Right common carotid artery plus branches (tissue), 1 donor: Measurements from ENCODE around the genes RGPD6 and MERTK.

DNA sequence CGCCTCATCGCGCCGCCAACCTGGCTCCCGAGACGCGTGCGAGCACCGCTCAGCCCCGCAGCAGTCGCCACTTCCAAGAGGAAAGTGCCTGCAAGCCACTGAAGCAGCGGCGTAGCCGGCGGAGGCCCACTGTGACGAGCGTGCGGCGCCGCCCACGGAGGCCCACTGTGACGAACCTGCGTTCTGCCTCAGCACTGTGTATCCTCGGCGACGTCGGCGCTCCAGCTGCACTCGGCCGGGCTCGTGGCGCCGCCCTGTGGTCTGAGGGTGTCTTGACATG lies at the start of gene RGPD6:
TSS of gene RGPD6 (minus strand) at position 206 of the 280 bp plus-strand sequence.
- PRO-cap, result no peak

DNA sequence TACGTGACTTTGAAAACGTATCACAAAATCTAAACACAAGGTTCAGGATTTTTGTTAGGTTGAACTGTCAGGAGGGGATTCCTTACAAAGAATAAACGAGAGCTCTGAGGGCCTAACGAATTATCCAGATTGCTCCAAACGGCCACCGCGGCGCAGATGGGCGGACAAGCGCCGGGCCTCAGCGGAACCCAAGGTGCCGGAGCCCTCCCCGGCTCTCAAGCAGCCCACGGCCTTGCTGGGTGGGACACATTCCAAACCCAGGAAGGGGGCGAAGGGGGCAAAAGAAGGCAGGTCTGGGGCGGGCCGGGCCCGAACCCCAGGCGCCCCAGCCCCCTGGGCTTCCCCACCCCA lies 285 bp downstream of the BUB1 start:
- PRO-cap, result no peak

DNA sequence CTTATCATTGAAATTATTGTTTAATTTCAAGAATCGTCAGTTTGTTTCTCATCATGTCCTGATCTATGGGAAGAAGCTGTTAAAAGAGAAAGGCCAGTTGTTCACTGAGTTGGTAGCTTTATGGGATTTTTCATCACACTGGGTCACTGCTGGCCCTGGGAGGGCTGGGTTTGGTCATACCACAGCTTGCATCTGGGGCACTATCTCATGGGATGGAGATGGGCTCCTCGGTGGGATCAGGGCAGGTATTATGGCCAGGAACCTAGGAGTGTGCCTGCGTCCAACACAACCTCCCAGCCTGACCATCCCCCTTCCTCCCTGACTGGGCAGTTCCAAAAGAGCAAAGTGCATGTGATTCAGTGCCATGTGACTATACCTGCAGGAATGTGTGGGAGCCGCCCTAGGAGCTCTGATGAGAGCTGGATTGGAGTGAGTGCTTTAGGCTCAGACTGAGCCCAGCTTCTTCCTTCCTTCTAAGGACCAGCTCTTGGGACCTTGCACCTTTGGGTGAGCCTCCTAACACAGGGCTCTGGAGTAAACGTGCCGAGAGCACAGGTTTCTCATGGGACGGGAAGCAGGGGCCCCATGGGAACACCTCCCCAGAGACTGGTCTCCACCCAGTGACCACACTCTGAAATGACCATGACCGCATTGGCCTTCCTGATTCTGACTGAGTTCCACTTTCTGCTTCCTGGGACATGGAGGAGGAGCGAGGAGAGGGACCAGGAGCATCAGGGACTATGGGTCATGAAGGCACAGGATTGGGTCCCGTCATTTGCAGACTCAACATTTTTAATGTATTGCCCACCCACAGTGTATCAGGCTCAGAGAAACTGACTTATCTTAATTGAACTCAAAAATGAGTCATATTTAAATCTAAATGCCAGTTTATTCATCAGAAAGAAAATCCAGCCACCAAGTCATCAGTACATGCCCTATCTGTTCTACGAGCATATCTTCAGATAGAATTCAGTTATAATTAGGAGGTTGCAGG lies 87.9 kb upstream of the BCL2L11 start:
- PRO-cap, result no peak

GRCh38 chr2:111068433-111068861 lies 52.3 kb upstream of the BCL2L11 start:
- PRO-cap, result no peak

DNA sequence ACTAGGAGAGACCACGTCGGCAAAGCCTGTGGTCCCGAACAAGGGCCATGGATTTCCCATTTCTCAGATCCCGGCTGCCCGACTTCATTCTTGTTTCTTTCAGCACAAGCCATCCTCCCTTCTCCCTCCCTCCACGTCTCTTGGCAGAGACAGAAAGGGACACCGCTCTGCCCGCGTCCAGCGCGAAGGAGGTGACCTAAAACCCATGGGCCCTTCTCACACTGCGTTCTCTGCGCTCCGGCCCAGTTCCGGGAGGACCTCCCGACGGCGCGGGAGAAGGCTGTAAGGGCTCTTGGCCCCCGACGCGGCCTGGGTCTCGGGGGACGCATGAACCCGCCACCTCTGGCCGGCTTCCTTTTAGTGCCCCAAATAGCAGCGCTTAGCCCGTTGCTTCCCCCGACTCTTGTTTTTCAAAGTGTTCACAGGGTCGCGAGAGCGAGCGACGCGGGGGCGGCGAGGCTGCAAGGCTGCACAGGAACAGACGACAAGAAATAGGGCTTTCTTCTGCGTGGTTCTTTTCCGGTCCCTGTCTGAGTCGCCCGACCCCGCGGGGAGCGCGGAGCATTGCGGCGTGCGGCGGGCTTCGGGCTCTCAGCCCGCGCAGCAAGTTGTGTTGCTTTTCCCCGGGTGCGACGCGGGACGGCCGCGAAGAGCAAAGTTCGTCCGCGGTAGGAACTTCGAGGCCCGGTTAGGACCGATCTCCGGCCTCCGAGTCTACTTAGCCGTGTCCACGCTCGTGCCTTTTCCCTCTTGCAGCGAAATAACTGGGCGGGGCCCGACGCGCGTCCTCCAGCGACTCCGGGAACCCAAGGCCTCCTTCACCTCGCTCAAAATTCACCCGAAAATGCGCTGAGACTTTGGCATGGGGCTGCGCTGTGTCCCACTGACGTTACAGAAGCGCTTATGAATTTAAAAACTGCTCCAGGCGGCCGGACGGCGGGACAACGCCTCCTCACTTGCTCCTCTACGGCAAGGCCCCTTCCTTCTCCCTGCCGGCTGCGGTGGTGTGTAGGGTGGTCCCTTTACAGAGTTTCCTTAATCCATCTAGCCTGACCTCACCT lies 1.8 kb upstream of the BCL2L11 start:
- PRO-cap, result no peak

DNA sequence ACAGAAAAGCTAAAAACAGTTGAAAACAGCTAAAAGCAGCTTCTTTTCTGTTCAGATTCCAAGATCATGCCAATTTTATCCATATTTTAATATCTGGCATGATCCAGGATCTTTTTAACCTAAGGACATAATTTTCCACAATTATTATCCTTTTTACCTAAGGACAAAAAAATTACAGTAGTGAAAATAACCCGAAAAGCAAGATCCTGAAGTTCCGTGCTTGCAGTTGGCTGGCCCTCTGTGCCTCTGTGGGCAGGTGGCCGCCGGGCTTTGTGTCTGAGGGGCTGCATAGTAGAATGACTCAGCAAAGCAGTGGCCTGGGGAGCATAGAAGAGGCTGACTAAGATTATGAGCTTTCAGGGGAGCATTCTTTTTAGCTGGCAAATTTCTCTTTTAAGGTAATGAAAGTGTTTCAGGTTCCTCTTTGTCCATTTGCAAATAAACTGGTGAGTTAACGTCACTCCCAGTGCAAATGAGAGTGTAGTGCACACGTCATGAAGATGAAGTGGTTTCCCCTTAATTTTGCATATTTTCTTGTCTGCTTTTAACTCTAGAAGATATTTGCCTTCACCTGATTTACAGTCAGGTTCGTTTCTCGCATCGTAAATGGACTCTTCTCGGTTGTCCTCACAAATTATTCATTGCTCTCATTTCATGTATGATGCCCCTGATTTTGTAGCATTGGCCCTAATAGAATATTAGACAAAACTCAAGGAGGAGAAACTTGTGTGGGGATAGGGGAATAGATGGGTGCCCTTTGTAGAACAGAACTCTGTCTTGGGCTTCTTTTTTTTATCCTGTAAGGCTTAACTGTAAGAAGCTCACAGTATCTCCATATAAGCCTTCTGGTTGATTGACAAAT lies 98.6 kb downstream of the BCL2L11 start:
- PRO-cap, result no peak

DNA sequence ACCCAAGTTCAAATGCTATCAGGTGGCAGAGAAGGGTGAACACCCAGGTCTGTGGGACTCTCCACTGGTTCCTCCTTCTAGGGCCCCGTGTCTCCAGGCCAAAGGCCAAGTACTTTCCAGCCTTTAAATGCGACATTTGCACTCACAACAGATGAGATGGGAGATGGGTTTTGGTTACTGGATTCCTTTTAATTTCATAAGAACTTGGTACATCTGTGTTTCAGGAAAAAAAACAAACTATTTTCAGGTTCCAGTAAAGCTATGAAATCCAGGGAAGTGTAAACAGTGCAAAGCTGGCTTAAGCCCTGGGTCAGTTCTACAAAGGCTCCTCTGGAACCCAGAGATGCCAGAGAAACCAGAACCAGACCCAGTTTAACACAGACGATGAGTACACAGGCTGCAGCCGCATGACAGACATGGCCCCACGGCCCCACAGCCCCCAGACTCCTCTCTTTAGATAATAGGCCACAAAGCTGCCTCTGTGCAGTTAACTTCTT lies 361.6 kb downstream of the ANAPC1 start:
- PRO-cap, result no peak

DNA sequence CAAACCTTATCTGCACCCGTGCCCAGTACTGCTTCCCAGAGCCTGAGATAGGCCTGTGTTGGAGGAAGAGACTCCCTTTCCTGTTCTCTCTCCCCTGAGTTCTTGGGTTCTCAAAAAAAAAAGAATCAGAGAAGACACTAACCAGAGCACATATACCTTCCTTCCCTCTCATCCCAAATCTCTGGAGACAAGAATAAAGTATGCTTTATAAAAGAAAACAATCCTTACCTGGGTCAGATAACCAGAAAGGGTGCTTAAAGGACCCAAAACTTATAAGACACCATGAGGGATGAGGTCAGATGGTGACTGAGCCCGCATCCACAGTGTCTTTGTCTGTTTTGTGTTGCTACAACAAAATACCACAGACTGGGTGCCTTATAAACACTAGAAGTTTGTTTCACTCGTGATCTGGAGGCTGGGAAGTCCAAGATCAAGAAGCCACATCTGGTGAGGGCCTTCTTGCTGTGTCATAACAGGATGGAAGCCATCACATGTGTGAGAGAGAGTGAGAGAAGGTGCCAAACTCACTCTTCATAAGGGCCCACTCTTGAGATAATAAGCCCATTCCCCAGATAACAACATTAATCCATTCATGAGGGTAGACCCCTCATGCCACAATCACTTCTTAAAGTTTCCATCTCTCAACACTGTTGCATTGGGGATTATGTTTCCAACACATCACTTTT lies 250.0 kb downstream of the ANAPC1 start:
- PRO-cap, result no peak

DNA sequence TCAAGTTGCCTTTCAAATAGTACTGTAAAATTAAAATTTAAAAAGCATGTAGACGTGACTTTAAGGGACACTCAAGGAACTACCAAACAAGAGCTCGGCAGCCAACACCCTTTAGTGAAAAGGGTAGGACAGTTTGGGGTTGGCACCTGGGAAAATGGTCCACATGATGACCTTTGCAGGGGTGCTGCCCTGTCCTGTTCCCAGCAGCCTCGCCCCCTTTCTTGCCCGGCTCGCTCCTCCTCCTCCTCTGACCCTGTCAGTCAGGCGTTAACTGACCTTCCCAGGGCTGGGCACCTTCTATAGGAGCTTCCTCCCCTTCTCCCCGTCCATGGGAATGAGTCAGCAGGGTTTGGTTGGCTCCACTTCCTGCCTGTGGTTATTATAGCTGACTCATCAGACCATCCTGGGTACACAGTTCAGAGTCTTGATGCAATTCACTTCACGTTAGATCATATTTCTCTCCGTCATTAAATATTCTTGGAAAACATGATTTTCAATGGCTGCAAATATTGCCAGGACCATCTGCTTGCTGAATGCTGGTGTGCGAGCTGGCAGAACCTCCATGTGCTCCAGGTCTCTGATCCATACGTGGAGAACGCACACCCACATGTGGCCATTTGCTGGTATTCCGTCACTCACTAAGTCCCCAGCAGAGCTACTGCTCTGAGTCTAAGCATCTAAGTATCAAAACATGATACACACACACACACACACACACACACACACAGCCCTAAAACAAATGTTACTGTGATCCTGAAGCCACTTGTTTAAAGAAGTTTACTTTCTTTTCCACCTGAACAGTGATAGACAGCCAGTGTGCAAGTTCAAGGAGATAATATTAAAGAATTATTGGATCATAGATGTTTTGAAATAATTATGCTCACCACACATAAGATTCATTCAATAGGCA lies 185.0 kb downstream of the ANAPC1 start:
- PRO-cap, result no peak

DNA sequence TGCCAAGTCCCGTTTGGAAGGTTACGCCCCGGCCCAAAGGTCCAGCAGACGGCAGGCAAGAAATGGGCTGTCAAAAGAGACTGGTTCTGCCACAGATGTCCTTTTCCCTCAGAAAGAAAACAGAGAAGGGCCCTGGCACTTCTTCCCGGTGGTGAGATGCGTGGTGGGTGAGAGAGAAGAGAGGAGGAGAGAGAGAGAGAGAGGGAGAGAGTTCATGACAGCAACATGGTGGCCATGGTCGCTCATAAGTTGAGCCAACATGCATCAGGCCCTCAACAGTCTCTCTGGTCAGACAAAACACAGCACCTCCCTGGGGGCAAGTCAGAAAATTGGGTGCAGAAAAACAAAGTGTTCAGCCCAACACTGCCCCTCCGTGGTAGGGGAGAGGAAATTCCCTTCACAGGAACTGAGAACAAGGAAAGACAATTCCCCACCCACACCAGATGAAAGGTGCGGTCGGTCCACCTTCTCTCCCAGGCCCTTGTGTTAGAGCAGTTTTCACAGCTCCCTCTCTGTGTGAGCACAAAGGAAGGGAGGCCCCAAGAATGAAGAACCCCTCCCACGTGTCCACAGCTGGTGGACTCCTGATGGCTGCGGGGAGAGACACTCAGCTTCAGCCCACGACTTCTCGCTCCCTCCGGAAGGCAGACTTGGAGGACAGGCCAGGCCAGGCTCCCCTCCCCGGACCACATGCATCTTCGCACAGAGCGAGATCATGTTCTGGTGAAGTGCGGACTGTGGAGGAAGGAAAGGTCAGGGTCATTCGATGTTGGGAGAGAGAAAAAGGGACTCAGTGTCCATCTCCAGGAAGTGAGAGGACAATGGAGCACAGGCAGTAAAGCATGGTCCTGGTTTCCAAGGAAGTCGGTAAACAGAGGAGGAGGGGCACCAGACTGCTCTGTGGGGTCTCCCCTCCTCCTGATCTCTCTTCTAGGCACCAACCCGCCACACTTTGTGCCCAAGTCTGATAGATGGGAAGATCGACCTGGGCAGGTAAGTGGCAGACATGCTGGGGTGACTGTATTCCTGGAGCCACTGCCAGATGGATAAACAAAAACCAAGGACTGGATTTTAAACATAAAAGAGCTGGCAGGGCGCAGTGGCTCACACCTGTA lies 181.7 kb downstream of the ANAPC1 start:
- PRO-cap, result no peak

DNA sequence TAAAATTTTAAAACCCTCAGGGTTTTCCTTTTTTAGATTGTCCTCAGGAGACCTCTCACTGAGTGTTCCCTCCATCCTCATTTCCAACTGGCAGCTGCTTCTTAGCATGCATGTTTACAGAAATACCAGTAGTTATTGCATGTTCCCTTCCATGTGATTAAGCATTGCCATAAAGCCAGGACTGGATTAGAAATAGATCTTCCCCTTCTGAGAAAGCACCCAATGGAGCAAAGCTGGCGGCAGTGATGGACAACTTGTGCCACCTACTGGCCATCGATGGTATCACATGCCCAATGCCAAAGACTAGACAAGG lies 147.8 kb downstream of the ANAPC1 start:
- PRO-cap, result no peak

DNA sequence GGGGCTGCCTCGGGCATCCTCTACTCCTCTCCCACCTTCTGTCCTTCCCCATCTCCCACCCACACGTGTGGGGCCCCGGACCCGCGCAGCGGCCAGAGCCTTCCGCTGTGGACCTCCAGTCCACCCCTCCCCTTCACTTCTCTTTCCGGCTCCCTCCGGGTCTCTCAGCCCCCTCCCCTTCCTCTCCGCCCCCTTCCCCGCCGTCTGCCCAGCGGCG lies 323 bp upstream of the MERTK start:
- PRO-cap, result bidirectional peak, plus-strand start outside the sequence, minus-strand start at position 135 of the sequence

DNA sequence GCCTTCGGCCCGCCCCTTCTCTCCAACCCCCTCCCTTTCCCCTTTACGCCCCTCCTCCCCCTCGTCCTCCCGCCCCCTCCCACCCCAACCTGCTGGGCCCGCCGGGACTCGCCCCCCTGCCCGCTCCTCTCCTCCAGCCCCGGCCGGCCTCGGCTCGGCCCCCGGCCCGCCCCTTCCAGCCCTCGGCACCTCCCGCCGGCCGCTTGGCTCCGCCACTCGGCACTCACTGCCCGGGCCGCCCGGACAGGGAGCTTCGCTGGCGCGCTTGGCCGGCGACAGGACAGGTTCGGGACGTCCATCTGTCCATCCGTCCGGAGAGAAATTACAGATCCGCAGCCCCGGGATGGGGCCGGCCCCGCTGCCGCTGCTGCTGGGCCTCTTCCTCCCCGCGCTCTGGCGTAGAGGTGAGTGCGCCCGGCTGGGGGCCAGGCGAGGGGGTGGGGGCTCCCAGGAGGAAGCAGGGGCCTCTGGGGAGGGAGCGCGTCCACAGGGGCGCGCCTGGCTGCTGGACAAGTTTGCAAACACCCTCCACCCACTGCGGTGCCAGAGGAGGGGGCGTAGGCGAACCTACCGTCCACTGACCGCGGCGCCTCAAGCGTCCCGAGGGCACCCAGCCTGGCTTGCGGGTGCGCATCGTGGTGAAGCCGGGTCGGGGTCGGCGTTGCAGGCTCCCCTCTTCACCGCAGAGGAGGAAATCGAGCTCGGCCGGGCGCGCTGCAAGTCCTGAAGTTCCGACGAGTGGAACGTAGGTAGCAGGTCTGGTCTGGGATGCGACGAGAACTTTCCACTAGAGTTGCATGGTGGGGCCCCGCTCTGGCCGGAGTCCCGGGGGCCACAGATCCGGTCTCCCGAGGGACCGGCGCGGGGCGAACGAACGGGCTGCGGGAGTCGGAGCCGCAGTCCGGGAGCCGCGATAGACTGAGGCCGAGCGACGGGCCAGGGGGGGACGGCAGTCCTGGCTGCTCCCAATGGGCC lies at the start of gene MERTK:
TSS of gene MERTK (plus strand) at position 215 of the 975 bp plus-strand sequence.
- PRO-cap, result bidirectional peak, plus-strand start at position 215 of the sequence, minus-strand start outside the sequence; bidirectional peak, plus-strand start at position 837 of the sequence, minus-strand start at position 760 of the sequence

DNA sequence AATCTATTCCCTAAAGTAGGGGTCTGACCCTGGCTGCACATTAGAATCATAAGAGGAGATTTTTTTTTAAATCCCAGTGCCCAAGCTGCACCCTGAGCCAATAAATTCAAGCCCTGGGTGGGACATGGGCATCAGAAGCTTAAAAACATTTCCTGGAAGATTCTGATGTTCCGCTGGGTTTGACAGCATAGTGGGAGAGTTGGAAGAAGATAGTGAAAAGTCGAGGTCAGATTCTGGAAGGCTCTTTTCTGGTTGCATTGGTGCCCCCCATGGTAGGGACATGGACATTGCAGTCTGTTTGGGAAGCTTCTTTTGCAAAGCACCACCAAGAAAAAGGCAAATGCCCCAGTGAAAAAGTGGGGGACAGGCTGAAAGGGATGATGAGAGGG lies 20.9 kb downstream of the MERTK start:
- PRO-cap, result no peak

GRCh38 chr2:112032865-112033317 lies 22.2 kb upstream of the TMEM87B start:
- PRO-cap, result no peak

DNA sequence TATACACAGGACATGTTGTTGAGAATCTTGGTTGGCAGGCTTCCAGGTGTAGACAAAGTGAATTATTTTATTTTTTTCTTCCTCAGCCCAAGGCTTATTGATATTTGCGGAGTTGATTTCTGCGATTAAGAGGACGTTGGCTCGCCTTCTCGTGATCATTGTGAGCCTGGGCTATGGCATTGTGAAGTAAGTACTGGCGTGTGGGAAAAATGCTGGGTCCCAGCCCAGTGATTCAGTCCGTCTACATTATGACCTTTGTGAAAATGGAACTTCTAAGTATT lies 30.8 kb downstream of the TMEM87B start:
- PRO-cap, result unidirectional peak, minus-strand start at position 160 of the sequence

DNA sequence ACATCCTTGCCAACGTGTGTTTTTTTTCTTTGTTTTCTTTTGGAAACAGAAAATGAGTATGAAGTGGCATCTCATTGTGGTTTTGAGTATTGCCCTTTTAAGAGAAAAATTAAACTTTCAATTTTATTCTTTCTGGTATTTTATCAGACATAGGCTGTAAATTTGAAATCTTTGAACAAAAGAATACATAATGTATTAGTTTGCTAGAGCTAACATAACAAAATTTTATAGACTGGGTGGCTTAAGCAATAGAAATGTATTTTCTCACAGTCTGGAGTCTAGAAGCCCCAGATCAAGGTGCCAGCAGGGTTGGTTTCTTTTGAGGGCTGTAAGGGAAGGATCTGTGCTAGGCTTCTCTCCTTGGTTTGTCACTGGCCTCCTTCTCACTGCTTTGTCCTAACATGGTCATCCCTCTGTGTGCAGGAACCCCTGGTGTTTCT lies 28.7 kb downstream of the ZC3H6 start:
- PRO-cap, result no peak

- PRO-cap, result no peak
Observed at GRCh38 chr2:112652423-112653221, 6.9 kb downstream of the SLC20A1 start.

GRCh38 chr2:112656626-112657278 lies 11.0 kb downstream of the SLC20A1 start:
- PRO-cap, result no peak

DNA sequence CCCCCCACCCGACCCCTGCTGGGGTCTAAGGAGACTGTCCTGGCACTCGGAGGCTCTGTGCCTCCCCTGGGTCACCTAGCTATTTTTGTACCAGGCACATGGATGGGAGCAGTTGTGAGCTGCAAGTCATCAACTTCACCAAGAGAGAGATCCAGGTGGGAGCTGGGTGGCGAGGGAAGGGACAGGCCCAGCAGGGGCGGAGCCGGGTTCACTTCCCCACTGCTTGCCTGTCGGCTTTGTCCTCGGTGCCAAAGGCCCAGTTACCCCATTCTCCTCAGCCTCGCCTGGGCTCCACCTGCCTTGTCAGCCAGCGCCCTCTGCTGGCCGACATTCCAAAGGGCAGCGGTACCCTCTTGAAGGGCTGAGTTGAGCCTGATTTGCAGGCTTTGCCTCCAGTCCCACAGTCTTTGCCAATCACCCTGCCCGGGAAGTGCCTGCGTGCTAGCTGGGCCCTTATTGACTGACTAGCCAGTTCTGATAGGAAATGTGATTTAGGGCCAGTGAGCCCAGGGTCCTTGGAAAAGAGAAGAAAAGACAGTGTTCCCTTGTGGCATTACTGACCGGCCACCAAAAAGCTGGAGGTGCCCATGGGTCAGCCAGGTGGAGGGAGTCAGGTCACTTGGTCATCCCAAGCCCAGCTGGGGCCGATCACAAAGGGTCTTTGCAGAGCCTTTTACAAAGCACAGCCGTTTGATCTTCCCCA lies 5.9 kb downstream of the NT5DC4 start:
- PRO-cap, result no peak